Fibroblast of the aortic adventitia (primary cell): ENCODE measurements around the gene CCNB1.

DNA sequence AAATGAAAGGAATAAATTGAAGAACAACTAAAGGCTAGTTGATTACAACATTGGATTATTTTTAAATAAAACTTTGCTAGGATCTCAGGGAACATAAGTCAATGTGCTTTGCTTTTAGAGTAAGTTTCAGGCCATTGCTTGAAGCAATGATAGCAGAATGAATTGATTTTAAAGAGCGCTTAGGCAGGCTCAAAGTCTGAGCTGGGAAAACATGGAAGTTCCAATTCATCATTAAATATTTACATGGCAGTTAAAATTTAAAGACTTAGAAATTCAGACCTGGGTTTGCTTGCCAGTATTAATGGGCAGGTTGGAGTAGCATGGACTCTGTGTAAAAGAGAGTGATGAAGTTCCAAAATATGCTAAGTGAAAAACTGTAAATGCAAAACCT, 48.5 kb upstream of the PIK3R1 start:
- CAGE, long polyA plus RNA: no peak

- CAGE, long polyA plus RNA: no peak
Measured at GRCh38 chr5:68214763-68215697, 526 bp upstream of the PIK3R1 start.

DNA sequence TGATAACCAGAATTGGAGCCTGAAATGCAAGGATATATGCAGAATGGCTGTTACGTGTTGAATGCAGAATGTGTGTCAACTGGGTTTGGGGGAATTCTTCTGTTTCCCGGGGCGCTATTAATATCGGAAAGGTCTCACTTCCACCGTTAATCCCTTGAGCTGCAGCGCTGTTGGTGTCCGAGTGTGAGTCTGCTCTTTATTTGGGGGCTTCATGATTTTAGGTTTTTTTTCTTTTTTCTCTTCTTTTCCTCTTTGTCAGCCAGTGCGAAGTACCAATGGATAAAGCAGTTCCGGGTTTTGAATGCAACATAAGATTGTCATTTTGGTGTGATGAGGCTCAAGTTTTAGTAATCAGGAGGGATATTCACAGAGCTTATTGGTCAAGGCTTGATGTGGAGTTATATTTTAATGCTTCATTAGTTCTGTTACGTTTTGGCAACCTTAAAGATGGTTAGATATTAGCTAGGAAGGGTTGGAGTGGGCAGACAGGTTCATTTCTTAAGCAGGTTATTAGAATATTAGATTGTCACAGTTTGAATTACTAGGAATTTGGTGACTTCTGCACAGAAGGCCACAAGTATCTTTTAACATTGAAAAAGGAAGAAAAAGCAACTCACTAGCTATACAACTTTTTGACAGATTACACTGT, 1.4 kb downstream of the PIK3R1 start:
- CAGE, long polyA plus RNA: no peak

- CAGE, long polyA plus RNA: no peak
Measured at GRCh38 chr5:68225861-68227083, 10.7 kb downstream of the PIK3R1 start.

- CAGE, long polyA plus RNA: no peak
Measured at GRCh38 chr5:68238757-68239206, 23.2 kb downstream of the PIK3R1 start.

DNA sequence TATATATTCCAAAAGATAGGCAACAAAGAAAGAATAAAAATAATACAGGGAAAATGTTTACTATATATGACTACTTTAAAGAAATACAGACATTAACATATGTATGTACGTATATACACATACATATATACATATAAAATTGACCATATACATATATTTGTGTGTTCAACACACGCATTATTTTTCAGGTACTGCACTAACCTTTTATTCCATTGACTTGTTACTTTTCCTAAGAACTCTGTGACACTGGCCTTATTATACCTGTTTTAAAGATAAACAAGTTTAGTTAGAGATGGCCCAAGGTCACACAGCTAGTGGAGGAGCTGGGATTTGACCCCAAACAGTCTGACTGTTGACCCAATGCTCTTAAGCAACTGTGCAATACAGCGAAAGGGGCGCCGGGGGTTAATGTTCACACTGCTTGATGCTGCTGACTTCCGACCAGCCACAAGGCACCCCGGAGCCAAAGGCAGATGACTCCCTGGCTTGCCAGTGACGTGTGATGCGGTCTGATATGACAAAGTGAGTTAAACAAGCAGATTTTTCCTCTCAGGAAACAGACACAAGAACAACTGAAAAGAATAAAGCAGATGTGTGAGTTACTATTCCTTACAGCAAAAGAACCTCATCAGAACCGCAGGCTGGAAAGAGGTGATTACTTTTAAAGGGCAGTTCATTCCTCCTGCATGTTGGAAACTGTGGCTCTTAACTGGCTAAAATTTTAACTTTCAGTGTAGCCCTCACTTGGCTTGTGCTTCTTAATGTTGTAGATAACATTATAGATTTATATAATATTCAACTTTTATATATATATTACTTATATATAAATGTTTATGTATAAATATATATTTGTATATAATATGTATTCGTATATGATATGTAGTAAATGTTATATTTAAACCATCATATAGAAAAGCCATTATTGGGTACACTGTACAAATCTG, 24.0 kb downstream of the PIK3R1 start:
- CAGE, long polyA plus RNA: no peak

GRCh38 chr5:68264365-68265142, 49.0 kb downstream of the PIK3R1 start:
- CAGE, long polyA plus RNA: no peak

DNA sequence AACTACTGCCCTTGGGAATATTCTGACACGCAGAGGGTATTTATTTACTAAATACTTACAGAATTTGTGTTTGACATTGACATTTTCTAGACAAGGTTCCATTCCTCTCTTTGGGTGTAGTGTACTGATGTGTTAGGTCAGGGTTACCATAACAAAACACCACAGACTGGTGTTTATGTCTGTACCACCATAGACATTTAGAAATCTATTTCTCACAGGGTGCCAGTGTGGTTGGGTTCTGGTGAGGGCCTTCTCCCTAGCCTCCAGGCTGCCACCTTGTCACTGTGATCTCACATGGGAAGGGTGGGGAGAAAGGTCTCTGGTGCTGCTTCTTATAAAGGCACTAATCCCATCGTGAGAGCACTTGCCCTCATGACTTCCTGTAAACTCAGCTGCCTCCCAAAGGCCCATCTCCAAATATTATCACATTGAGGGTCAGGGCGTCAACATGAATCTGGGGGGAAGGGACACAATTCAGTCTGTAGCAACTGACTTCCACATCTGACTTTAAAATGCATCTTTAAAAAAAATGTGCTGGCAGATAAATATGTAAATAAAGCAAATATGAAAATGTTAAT, 49.8 kb downstream of the PIK3R1 start:
- CAGE, long polyA plus RNA: no peak

DNA sequence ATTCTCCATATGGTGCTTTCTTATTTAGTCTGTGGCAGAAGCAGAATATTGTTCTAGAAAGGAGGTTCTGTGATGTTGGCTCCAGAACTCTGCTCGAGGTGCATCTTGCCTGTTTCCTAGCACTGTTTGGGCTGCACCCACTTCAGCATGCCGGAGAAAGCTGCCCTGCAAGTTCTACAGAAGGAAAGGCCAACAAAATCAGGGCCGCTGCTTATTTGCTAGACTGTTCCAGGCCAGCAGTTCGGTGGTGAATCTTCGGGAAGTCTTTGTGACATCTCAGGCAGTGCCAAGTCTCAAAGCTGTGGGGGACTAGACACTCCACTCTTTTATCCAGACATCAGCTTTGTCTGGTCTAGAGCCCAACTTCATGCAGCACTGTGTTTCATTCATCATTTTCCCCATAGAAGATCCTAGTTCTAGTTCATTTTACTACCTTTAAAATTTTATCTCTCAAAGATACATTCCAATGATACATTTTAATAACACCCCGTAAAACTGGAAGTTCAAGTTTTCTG, 91.1 kb downstream of the PIK3R1 start:
- CAGE, long polyA plus RNA: no peak

DNA sequence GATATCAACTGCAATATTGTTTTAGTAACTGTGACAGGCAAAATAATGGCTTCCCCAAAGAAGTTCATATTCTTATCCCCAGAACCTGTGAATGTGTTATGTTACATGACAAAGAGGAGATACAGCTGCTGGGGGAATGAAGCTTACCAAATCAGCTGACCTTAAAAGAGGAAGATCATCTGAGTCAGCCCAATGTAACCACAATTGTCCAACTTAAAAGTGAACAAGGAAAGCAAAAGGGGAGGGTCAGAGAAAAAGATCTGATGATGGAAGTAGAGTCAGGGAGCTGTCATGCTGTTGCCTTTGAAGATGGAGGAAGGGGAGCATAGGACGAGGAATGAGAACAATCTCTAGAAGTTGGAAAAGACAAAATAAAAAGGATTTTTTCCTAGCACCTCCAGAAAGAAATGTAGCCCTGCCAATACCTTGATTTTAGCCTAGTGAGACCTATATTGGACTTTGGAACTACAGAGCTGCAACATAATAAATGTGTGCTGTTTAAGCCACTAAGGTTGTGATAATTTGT, 115.7 kb downstream of the PIK3R1 start:
- CAGE, long polyA plus RNA: no peak

- CAGE, long polyA plus RNA: no peak
Measured at GRCh38 chr5:68456686-68457265, 241.2 kb downstream of the PIK3R1 start.

- CAGE, long polyA plus RNA: no peak
Measured at GRCh38 chr5:68549177-68549737, 333.7 kb downstream of the PIK3R1 start.

DNA sequence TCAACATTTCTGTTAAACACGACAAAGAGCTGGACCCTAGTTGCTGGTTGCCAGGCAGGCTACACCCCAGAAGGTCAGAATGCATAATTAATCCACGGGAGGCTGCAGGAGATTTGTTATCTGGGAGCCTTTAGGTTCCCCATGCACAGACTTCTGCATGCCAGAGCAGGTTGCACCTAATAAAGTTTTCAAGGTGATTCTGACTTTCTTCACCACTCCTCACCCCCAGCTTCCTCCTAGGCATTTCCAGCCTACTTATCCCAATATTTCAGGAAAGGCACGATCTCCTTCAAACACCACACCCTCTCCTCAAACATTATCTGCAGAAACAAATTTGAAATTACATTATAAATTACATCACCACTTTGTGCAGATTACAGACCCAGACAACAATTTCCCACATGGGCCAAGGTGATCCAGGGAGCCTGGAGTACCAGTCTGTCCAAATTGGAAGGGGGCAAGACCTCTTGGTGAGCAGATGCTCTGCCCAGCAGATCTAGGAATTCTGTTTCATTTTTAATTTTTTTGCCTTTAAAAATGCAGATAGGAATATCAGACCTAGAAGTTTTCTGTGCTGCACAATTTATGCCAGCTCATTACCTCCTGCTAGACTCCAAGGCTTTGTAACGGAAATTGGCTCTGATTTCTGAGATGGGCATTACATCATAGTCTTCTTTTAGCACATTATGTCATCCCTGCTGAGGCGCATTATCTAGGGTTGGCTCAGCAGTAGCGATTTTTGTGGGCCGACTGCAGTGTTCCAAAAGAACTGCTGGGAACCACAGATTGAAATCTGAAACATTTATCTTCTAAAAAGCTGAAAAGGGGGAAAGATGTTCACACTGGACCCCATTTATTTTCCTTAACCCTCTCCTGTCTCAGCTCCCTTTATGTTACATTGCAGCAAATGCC, 363.3 kb upstream of the SLC30A5 start:
- CAGE, long polyA plus RNA: no peak

DNA sequence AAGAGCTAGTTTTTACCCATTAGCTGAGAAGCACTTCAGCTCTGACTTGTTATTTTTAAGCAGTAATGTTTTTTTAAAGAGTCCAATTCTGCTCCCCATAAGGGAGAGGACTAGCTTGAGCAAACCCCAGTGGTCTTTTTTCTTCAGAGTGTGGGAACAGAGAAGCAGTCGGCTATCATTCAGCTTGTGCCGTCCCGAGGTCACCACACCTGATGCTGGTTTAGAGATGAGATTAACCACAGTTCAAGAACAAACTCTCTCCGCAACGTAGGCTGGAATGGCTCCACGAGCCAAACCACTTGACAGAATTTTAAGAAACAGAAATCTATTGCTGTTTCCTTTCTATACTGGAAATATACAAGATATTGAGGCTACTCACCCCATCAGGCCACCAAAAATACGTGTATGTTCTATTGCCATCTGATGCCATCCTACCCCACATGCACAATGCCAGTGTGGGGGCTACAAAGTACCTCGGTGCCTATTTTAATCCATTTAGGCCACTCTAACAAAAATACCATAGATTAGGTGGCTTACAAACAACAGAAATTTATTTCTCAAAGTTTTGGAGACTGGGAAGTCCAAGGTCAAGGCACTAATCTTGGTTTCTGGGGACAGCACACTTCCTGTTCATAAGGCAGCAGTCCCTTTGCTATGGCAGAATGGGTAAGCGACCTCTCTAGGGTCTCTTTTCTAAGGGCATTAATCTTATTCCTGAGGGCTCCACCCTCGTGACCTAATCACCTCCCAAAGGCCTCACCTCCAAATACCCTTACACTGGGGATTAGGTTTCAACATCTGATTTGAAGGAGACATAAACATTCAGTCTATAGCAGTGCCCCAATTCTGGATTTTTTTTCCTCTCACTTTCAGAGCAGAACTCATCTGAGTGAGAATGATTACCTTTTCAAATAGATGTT, 349.0 kb upstream of the SLC30A5 start:
- CAGE, long polyA plus RNA: no peak

GRCh38 chr5:69042436-69042859, 51.4 kb upstream of the SLC30A5 start:
- CAGE, long polyA plus RNA: no peak

- CAGE, long polyA plus RNA: no peak
Measured at GRCh38 chr5:69166668-69167591, at the start of gene CCNB1. CCNB1 (plus strand) TSS chr5:69167150.

DNA sequence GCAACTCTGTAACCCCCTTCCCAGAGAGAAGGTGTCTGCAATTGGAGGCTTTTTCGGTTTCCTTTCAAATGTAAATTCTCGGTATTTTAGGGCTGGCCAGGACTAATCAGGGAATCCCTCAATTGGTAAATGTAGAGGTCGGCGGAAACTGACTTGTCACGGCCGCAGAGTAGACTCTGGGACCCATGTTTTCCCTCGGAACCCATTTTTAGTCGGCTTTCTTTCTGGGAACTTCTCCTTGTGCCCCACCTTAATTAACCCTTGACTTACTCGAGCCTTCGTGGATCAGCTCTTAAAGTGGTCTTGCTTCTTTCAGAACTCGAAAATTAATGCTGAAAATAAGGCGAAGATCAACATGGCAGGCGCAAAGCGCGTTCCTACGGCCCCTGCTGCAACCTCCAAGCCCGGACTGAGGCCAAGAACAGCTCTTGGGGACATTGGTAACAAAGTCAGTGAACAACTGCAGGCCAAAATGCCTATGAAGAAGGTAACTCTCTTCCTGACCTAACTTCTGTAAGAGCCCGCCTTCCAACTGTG, 710 bp downstream of the CCNB1 start:
- CAGE, long polyA plus RNA: no peak

- CAGE, long polyA plus RNA: no peak
Measured at GRCh38 chr5:69509199-69509770, 16.7 kb downstream of the OCLN start.

DNA sequence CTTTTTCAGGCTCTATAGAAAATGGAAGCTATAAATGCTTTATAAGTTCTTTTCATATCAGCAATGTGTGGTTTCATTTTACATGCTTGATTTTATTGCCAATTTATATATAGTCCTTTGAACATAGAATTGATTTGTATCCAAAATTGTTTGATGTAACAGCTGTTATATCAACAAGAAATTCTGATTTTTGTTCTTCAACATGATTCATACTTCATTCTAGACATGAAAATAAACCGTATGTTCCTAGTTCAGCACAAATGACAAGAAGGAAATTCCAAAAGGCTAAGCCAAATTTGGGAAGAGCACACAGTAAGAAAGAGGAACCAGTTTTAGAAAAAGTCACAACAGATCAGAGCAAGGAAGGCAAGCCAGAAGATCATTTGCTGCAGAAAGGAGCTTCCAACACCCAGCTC, 65.1 kb upstream of the MCCC2 start:
- CAGE, long polyA plus RNA: no peak

DNA sequence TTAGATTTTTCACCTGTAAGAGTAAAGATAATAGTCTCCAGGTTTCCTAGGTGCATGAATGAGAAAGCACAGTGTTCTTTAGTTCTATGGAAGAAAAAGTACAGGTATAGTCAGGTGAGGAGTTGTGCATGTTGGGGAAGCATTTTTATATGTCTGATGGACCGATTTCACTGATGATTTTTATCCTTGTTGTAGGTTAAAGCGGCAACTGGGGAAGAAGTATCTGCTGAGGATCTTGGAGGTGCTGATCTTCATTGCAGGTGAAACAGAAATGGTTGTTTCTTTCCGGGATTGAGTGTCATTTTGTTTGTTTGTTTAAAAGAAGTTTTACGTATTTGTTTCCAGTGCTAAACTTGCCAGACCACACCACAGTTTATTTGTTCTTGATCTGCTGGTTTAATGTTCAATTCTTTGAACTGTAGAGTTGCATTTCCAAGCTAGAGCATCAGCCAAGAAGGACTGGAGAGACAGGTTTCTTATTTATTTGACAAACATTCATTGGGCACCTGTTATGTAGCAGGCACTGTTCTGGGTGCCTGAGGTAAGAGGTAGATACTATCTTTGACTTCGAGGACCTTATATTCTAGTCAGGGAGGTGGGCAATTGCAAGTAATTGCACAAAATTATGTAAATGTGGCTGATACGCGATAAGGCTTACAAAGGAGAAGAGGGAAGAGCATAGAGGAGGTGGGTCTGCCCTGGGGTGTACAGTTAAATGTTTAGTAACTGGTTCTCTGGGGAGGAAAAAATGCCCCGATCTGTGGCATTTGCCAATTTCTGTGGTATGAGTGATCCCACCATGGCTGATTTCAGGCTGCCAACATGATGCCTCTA, 45.0 kb downstream of the MCCC2 start:
- CAGE, long polyA plus RNA: no peak